Measurements from ENCODE around the genes CFAP107, PRAMEF2, PRAMEF26, PRAMEF14 and PDPN.

DNA sequence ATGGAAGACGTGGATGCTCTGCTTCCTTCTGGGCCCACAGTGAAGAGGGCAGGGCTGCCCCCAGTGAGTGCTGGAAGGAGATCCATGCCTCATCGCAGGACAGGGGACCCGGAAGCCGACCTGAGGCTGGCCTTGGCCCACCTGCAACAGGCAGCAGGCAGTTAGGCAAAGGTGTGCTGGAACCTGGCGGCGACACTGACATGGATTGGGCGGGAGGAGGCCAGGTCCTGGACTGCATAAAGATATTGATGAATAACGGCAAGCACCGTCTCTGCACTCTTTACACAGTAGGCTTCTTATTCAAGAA, 62.5 kb downstream of the DHRS3 start:
- RRBS = no CpG with 5 or more reads among the region's 9 CpGs

DNA sequence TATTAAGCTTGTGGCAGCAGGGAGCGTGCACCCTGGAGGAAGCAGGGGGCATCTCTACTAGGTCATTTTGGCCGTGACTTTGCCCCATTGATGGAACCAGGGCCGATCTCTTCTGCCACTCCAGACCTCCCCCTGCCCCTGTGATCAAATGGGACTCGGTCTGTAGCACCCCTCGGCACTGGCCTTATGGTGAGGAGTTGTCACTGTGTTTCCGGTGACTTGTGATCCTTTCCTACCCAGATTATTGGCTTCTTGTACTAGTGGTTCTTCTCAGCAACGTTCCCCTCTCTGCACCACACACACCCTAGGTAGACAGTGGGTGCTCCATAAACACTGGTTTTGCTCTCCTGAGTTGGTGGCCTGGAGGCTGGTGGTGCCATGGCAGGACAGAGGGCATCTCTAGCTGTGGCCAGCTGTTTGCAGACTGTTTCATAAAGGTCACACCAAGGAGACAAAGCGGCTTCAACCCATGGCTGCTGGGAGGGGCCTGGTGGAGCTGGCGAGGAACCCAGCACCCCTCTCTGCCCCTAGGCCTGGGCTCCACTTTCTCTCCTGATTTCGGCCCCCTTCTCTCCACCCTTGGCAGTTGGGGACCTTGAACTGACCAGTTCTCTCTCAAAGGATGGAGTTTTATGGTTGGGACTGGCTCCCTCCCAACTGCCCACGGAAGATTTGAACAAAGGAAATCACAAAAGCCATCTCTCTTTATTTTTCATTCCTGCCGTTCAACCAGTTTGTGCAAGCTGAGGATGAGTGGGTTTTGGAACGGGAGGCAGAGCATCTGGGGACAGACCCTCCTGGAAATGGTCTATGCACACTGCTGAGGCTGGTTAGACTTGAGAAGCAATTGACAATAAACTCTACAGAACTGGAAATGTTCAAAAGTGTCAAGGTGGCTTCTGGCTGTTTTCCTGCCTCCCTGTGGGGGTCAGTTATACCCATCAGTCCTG, 50.5 kb downstream of the DHRS3 start:
- RRBS = no CpG with 5 or more reads among the region's 13 CpGs

GRCh38 chr1:12569985-12570367, 48.0 kb downstream of the DHRS3 start:
- RRBS = 91% methylated on average over 3 of the region's 11 CpGs

DNA sequence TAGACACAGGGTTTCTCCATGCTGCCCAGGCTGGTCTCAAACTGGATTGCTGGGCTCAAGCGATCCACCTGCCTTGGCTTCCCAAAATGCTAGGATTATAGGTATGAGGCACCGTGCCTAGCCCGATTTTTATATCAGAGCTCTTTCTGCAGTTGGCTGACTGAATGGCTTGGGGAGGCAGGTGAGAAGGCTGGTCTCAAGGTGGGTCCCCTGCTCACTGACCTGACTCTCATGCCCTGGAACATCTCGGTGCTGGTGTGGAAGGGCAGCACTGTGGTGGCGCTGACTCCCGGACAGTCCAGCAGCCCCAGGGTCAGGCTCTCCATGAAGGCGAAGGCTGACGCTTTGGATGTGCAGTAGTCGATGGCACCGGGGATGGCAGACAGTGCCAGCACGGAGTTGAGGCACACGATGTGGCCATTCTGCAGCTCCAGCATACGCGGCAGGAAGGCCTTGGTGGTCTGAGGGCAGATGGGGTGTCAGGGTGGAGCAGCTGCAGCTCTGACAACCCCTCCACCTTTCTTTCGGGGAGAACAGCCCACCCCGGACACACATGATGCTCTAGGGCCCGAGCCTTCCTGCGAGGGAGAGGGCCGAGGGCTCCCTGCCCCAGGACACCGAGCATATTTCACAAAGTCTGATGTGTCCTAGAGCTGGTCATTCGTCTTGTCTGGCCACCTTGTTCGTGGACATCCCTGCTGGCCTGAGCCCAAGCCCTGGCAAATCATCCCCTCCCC, 39.3 kb downstream of the DHRS3 start:
- RRBS = 95% methylated on average over 4 of the region's 22 CpGs

GRCh38 chr1:12596439-12597101, 21.4 kb downstream of the DHRS3 start:
- RRBS = no CpG with 5 or more reads among the region's 16 CpGs

- RRBS = no CpG with 5 or more reads among the region's 10 CpGs
These were observed 8.1 kb downstream of the DHRS3 start for GRCh38 chr1:12609595-12610549.

GRCh38 chr1:12615570-12616492, 2.2 kb downstream of the DHRS3 start:
- RRBS = 15% methylated on average over 4 of the region's 17 CpGs

GRCh38 chr1:12746047-12746459, at the start of gene CFAP107:
CFAP107 (plus strand) TSS chr1:12746200.
- RRBS = no CpG with 5 or more reads among the region's 3 CpGs

GRCh38 chr1:12856852-12857276, at the start of gene PRAMEF2:
PRAMEF2 (plus strand) TSS chr1:12857086.
- RRBS = no CpG with 5 or more reads among the region's 3 CpGs

GRCh38 chr1:13155715-13156296, at the start of gene PRAMEF26:
PRAMEF26 (minus strand) TSS chr1:13156009.
- RRBS = no CpG with 5 or more reads among the region's 6 CpGs

GRCh38 chr1:13346849-13347372, at the start of gene PRAMEF14:
PRAMEF14 (minus strand) TSS chr1:13347134.
- RRBS = no CpG with 5 or more reads among the region's 7 CpGs

DNA sequence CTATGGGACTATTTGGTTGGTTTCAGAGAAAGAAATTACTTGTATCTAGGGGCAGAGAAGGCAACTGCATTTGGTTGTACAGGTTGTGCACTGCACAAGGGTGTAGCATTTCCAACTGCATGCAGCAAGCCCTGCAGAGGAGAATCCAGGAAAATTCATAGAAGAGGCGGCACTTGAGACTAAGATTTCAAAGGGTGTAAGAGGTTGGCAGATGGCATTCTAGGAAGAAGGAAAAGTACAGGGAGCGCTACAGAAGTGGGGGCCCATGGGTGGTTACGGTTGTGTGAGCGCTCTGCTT, 27.9 kb downstream of the PRAMEF20 start:
- RRBS = no CpG with 5 or more reads among the region's 4 CpGs

DNA sequence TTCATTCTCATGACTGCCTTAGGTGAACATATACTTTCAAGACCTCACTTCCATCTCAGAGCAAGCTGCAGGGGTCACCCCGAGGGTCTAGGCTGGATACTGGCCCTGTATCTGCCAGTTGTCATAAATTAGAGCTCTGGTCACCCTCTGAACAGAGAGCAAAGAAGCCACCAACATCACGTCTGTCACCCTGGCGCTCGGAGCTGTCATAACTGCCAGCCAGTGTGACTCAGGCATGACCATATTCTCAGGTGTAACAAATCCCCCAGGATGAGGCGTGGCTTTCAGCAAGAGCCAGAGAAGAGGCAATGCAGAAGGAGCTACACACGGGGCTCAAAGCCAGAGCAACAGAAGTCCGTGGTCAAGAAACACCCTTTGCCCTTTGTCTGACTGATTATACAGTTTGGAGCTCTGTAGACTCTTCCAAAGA, 39.9 kb downstream of the PRAMEF20 start:
- RRBS = no CpG with 5 or more reads among the region's 7 CpGs

GRCh38 chr1:13583336-13584340, at the start of gene PDPN:
PDPN (plus strand) TSS chr1:13583832.
- RRBS = 7% methylated on average over 28 of the region's 62 CpGs

GRCh38 chr1:13587108-13587689, 3.6 kb downstream of the PDPN start:
- RRBS = no CpG with 5 or more reads among the region's 7 CpGs

DNA sequence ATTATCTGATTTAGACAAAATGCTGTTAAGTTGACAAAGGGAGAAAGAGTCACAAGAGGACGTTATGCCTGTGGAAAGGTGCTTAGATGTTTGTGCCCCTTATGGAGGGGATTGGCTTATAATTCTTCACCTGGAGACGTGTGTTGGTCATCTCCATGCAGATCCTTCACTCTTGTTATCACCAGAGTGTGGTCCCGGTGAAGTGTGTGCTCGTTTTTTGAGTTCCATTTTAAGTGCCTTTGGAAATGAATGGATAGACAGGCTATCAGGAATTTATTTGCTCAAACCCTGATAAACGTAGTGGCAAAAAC, 71.1 kb downstream of the PRDM2 start:
- RRBS = no CpG with 5 or more reads among the region's 5 CpGs

GRCh38 chr1:14304143-14305034, 294.1 kb upstream of the KAZN start:
- RRBS = no CpG with 5 or more reads among the region's 9 CpGs

GRCh38 chr1:14736845-14737567, 138.5 kb downstream of the KAZN start:
- RRBS = no CpG with 5 or more reads among the region's 11 CpGs

DNA sequence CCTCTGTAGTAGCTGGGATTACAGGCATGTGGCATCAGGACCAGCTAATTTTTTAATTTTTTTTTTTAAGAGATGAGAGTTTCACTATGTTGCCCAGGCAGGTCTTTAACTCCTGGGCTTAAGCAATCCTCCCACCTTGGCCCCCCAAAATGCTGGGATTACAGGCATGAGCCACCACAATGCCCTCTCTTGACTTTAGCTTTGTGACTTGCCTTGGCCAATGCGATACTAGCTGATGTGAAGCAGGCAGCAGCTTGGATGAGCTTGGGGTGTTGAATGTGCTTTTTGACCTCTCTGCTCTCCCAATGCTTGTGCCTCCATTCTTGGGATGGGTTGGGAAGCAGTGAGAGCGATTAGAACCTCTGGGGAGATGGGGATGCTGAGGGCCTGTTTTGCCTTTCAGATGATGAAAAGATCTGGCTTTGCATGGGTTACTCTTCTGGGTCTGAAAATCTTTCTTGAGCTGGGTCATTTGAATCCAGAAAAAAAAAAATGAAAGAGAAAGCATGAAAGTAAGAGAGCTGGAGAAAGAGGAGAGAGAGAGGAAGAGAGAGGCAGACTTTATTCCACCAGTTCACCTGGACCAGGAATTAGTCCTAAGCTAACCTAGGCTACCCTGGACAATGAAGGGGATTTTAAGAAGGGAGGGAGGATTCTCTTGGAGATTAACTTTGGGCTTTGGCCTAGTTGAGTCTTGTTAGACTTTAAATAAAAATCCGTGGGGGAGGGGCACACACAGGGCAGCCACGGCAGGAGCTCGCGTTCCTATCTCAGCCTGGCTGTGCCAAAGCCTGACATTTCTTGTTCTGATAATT, 160.1 kb downstream of the KAZN start:
- RRBS = no CpG with 5 or more reads among the region's 6 CpGs

DNA sequence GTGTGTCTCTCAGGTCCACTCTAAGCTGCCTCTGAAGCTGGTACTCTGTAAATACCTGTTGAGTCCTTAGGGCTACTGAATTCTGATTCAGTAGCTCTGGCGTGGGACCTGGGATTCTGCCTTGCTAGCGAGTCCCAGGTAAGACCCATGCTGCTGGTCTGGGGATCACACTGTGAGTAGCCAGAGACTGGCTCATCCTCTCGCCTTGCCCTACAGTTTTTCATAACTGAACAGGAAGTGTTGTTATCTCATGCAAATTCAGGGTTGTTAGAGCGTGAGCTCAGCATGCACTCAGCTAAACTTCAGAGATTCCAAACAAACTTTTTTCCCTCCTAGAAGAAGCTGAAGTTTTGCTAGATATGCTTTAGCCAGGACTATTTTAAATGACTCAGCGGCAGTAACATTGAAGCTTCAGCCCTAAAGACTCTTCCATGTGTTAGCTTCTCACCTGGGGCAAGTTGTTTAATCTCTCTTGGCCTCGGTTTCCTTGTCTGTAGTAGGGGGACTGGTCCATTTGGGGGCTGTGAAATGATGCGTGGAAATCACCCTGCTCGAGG, 271.5 kb upstream of the TMEM51 start:
- RRBS = no CpG with 5 or more reads among the region's 8 CpGs